Smooth muscle cell (in vitro differentiated cells): ENCODE measurements around the genes ARHGEF2 and TMEM79.

GRCh38 chr1:155931329-155932021 is 2.7 kb downstream of the KHDC4 start:
- RAMPAGE, long total RNA: no peak

DNA sequence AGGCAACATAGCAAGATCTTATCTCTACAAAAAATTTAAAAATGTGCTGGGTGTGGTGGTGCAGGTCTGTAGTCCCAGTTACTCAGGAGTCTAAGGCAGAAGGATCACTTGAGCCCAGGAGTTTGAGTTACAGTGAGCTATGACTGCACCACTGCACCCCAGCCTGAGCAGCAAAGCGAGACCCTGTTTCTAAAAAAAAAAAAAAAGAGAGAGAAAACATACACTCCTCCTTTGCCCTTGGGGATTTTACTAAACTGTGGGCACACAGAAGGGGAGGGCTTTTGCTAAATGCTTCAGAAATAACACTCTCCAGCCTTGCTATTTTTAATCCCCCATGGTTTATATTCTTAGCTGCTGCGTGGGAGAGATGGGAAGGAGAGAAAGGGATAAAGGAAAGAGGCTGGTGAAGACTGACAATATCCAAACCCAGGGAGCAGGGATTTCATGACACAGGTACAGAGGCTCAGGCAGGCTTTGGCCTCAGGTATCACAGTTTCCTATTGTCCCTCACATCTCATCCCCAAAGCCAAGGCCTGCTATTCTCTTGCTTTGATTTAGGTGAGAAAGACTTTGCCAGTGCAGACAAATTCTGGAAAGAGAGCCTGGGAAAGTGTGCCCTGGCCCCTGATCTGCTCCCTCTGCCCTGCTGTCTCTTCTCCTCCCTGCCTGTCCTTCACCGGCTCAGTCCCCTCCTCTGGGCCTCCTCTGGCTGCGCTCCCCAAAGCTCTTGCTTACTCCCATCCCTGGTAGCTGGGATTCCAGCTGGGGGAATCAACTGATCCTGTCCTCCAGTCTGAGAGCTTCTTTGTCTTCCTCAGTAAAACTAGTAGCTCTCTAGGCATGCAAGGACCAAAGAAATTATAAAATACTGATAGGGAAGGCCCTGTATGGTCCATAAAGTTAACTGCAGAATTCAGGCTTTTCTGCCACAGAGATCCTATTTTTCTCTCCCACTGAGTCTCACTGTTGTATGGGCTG is 17.8 kb downstream of the ARHGEF2 start:
- RAMPAGE, long total RNA: no peak

- RAMPAGE, long total RNA: no peak
Observed at GRCh38 chr1:155968880-155969257, 9.5 kb downstream of the ARHGEF2 start.

- RAMPAGE, long total RNA: no peak
Observed at GRCh38 chr1:155973767-155974356, 4.5 kb downstream of the ARHGEF2 start.

DNA sequence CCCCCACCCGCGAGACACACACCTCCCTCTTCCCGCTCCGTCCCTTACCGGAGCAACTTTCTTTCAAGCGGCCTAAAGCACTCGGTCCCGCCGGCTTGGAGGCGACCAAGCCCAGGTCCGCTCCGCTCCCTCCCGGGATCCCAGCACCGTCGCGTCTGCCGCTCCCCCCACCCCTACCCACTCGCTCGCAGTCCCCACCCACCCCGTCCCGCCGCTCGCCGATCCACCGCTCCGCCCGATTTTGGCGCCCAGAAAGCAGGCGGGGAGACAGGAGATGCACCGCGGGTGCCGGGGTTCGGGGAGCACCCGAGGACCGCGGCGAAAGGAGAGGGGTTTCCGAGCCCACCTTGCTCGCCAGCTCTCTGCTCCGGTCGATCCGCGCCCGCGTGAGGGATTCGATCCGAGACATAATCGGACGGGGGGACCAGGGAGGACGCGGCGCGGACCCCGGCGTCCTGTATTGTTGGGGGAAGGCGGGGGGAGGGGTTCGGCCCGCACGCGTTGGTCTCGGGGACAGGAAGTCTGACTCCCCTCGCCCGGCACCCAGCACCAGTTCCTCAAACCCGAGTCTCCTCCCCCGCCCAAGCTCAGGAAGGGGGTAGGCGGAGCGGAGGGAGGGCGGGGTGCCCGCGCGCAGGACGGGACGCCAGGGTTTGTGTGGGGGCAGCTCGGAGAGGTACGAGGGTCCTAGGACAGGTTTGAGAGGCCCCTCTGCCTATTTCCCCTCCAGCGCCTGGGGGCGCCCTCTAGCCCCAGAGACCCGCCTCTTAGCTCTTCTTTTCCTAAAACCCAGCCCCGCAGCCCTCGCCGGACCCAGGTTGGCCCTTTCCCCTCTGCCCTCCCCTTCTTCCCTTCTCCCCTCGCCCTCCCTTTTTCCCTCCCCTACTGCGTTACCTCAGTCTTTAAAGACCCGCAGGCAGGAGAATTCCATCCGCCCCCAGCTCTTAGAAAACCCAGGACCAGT is at the start of gene ARHGEF2:
Gene ARHGEF2 (minus strand): TSS at position 529 of the 964 bp plus-strand sequence.
- RAMPAGE, long total RNA: no peak

- RAMPAGE, long total RNA: no peak
Observed at GRCh38 chr1:156001580-156001942, 19.2 kb downstream of the SSR2 start.

DNA sequence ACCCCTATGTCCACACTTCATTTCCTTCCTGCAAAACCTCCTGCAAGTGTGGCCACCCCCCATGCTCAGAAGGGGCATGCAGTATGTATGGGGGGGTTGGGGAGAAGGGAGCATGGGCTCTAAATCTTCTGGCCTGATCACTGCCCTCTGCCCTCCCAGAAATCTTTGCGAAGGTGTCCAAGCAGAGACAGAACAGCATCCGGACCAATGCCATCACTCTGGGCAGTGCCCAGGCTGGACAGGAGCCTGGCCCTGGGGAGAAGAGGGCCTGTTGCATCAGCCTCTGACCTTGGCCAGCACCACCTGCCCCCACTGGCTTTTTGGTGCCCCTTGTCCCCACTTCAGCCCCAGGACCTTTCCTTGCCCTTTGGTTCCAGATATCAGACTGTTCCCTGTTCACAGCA is 9.0 kb downstream of the RAB25 start:
- RAMPAGE, long total RNA: no peak

GRCh38 chr1:156099915-156100642 is 14.4 kb upstream of the LMNA start:
- RAMPAGE, long total RNA: no peak

DNA sequence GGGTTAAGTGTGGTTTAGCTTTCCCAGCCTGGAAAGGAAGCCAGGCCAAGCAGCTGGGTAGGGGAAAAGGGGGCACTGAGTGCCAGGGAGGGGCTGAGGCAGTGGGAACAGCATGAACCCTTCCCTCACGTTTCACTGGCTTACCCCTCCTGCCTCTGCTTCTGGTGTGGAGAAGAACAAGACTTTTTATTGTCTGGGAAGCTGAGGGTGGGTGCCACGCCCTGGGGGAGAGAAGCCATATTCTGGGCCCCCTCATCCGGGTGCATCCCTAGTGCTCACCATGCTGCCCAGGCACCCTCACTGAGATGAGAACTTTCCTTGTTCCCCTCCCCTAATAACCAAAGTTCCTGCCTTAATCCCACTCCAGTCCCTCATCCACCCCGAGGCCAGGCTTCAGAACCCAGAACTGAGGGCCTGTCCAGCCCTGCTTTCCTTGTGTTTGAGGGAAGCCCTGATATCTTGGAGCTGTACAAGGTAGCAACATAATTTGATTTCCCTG is 2.0 kb upstream of the LMNA start:
- RAMPAGE, long total RNA: no peak

DNA sequence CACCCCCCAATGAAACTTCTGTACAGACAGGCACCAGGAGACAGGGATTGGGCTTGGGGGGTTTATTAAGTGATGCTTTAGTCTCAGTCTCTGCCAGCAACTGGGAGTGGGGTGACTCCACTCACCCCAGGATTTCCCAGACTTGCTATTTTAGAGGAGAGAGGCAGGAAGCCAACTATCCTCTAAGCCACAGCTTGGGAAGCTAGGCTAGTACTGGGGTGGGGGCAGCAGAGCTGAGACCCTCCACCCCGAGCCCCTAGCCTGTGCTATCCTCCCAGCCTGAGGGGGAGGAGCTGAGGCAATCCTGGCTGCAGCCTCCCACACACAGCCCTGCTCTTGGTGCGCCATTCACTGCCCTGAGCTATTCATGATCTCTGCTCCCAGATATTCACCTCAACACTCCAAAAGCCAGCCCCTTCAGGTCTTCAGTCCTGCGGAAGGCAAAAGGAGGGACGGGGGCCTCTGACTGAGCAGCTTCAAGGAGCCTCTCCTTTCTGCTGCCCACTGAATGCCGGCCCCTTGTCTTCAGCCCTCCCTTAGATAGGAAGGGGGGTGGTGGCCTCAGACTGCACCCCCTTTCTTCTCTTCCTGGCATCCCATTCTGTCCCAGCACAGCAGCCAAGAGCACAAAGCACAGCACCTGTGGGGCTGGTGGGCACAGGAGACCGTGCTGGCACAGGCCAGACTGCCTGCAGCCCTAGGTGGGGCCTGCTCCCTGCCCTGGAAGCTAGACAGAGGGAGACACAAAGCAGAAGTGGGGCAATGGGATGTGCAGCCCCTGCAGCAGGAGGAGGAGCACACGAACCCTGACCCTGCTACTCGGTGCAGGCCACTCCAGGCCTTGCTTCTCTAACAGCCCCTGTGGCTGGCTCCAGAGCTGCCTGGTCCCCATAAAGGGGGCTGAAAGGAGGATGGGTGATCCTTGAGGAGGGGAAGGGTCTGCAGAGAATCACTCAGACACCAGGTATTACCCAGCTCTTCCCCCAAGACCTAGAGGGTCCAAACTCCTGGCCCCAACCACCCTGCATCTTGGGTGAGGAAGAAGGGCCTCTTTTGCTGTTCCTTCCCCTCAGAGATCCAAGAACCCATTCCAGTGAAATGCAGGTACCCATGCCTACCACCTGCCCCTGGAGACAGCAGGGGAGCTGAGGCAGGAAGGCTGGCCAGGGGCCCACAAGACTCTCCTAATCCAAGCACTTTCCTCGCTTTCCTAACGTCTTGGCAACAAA is 1.7 kb upstream of the PAQR6 start:
- RAMPAGE, long total RNA: no peak

DNA sequence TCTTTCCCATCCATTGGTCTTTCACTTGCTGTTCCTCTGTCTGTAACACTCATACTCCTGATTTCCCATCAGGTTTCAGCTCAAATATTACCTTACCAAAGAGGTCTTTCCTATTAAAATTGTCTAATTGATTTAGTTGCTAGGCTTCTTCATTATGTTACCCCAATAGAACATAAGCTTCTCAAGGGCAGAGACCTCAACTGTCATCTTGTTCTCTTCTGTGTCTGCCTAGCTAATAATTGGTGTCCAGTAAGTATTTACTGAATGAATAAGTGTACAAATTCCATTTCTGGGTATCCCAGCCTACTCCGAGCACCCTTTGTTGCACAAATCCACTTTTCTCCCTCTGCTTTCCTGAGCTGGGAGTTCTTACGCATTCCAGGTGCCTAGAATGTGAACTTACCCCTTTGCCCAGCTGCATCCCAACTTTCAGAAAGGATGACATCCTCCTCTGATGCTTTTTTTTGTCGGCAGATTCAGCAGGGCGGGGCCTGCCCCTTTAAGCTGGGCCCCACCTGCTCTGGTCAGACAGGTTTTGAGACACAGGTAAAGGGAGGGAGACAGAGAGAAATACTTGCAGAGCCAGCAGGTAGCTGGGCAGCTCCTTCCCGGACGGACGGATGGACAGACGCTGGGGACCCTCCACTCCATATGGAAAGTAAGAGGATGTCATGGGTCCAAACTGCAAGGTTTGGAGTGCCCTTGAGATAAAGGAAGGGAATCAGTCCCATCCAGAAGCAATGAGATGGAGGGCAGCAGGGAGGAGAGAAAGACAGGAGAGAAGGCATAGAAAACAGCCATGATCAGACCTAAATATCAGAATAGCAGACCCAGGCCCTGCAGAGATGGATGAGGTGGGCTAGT is at the start of gene TMEM79:
Gene TMEM79 (plus strand): TSS at position 577 of the 864 bp plus-strand sequence.
- RAMPAGE, long total RNA: start-site peak on the plus strand centred at position 587 of the sequence, 33 bp wide, 59 and 17 reads in 2 replicates

DNA sequence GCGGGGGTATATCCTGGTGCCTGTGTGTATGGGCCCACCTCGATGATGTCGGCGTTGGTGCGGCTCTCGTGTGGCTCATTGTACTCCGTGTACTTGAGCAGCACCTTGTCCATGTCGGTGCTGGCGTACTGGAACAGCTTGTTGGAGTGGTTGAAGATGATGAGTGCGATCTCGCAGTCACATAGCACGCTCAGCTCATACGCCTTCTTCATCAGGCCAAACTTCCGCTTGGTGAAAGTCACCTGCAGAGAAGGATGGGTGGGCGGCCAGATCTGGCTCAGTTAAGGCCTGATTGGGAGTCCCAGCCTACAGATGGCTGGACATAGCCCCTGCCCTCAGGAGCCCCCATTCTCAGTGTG is 18.2 kb downstream of the MEF2D start:
- RAMPAGE, long total RNA: no peak

DNA sequence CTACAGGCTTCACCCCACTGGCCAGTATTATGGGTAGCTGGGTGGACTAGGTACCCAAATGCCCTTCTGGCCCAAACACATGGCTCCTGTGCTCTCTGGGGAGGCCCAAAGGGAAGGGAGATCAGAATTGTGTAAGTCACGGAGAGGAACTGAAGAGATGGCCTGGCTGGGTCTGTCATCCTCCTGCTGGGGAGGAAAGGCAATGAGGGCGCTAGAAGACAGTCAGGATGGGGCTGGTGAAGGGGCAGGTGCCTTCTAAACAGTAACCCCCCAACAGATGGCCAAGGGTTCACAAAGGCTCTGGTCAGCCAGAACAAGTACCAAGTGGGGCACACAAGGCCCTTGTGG is 9.4 kb downstream of the MEF2D start:
- RAMPAGE, long total RNA: no peak

- RAMPAGE, long total RNA: no peak
Observed at GRCh38 chr1:156593766-156594419, 2.3 kb downstream of the NAXE start.

- RAMPAGE, long total RNA: no peak
Observed at GRCh38 chr1:156662098-156662790, 15.0 kb downstream of the NES start.

DNA sequence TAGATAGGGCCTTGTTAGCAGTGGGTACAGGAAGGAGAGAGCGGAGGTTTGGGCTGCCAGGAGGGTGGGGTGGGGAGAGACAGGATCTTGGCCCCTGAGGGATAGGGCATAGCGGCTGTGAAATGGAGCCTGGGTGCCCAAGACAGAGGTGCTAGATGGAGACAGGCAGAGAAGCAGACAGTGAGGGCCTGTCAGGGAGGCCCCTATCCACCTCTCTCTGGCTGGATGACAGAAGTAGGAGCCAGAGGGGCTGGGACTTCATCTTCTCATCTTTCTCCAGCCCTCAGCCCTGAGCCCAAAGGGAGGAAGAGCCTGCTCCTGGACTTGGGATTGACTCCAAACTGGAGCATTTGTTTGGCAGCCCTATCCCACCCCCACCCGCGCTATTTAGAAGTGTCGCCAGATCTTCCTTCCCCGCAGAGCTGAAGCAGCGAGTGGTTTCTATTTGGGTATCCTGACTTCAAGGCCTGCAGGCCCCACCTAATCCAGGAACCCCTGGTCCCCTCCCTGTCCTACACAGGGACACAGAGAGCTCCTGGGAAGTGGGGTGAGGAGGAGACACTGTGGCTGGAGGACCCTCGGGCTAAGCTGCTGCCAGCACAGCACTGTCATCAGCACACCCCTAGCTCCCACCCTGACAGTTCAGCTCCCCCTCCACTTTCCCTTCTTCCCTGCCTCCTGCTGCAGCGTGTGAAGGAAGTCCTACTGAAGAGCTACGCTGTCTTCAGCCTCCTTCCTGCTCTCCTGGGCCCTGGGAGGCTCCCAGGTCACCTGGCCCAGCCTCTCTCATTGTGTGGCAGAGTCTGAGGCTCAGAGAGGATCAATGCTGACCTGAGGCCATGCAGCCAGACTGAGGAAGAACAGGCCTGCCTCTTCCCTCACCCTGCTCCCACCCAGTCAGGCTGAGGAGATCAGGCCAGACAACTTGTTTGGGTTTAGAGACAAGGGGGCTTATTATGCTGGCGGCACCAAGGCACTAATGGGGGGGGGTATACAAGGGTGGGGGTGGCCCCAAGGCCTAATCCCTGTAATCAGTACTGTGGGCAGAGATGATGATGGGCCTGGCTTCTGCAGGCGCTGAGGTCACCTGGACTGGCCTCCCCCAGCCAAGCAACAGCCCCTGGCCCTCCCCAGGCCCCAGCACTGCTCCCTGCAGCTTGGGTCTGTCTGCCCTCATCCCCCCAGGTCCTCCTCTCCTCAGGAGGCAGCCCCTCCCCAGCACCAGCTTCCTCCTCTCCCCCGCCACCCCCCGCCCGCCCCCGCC is 9.3 kb downstream of the NES start:
- RAMPAGE, long total RNA: no peak

DNA sequence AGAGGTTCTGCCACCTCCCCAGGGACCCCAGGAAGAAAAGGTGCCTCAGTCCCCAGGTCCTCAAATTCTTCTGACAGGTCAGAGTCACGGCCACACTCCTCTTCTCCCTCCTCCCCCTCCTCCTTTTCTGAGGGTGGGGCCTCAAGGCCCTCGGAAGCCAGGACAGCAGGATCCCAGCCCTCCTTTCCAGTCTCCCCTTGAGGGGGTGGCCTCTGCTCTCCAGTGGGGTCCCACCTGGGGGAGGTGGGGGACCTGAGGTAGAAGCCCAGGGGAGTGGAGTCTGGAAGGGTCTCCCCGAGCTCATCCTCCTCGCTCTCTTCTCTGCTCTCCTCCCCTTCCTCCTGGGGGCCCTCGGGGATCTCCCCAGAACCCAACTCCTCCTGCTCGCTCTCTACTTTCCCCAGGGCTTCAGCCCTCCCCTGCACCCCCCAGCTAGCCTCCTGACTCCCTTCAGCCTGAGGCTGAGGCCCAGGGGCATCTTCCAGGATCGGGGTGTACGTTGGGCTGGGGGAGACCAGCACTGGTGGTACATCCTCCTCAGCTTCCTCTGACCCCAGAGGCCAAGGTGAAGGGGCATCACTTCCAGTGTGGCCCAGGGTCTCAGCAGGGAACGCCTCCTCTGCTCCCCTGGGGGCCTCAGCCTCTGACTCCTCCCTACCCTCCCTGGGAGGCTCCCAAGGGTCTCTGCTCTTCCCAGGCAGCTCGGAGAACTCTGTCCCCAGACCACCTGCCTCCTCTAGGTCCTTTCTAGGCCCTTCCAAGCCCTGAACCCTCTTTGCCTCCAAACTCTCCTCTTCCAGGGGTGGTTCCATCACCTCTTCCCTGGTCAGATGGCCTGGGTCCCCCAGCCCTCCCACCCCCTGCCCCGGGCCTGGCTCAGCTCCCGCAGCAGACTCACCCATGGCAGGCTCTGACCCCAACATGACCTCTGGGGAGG is 6.9 kb downstream of the NES start:
- RAMPAGE, long total RNA: no peak

DNA sequence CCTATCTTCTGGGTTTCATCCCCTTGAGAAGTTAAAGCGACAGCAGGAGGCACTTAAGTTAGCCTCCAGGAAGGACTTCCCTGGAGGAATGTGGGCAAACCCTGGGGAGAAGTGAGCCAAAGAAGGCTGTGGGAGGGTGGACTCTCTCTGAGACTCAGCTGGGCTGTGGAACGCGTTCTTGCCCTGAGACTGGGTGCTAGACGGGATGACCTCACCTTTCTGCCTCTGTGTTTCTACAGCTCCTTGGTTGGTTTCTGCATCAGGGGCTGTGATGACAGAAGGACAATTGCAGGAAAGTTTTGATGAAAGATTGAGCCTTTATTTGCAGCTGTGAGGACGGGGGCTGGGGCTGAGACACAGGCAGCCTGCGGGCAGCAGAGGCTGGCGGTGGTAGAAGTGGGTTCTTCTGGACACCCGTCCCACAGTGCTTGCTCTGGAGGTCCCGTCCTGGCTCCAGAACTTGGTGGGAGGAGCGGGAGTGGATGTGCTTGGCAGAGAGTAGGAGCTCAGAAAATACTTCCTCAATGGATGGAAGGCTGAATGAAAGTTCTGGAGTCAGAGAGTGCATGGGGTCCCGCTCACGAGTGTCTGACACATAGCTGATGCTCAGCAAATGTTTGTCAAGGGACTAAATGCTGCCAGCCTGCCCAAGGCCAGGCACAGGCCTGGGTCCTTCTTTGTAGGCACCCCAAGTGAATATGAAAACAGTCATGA is 13.3 kb upstream of the NES start:
- RAMPAGE, long total RNA: no peak

GRCh38 chr1:156706315-156707410 is 1.3 kb upstream of the CRABP2 start:
- RAMPAGE, long total RNA: no peak

- RAMPAGE, long total RNA: no peak
Observed at GRCh38 chr1:157106274-157106947, 6.8 kb upstream of the ETV3L start.